Thoracic aorta endothelial cell (primary cell): ENCODE data around the genes TBXAS1, DENND11 and SSBP1.

- CAGE, long polyA plus RNA = no peak
Measured at GRCh38 chr7:139776734-139777412, 925 bp downstream of the HIPK2 start.

DNA sequence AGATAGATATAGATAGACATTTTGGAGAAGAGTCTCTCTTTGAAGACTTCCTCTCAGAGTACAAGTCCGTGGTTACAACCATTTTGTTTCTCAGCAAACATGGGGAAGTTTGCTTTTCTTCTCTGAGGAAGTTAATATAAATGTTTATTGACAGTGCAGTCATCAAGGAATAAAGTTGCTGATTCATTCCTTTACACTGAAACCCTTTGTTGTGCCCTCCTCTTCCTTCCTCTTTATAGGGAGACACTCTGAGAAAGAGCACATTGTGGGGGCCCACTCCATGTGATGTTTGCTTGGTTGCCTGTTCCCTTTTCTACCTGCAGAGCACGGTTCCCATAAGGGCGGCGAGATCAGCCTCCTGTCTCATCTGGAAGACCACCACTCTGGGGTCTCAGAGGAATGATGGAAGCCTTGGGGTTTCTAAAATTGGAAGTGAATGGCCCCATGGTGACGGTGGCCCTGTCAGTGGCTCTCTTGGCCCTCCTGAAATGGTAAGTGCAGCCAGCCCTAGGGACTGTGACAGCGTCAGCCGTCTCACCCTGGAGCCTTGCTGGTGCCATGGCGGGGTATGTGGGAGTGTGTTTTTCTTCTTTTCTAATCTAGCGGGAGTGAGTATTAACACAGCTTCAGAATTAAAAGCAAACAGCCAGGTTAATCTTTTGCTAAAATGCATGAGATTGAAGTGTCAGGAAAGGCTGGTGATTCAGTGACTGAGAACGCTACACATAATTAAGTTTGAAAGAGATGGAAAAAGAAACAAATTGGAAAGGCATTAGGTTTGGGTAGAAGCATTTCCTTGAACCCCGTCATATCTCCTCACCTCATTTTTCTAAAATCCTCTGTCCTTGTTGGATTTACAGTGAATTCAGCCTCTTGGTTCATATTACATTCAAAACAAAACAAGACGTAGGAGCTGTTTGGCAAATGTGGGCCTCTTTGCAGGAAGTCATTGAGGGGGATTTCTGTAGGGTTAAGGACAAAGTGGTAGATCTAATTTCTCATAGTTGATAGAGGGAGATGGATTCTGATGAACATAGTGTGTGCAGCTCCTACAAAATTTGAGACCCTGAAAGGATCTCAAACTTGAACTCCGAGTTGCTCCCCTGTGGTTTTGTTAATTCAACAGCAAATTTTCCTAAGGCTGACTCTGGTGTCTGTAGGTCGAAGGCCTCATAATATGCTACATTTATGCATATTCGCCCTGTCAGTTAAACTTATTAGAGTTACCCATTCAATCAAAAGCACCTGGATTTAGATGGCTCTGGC is at the start of gene TBXAS1:
TSS of gene TBXAS1 (plus strand) at position 276 of the 1,266 bp plus-strand sequence.
- CAGE, long polyA plus RNA = no peak

GRCh38 chr7:139901264-139901864 is 72.3 kb downstream of the TBXAS1 start:
- CAGE, long polyA plus RNA = no peak

GRCh38 chr7:140061786-140062448 is 834 bp downstream of the PARP12 start:
- CAGE, long polyA plus RNA = no peak

DNA sequence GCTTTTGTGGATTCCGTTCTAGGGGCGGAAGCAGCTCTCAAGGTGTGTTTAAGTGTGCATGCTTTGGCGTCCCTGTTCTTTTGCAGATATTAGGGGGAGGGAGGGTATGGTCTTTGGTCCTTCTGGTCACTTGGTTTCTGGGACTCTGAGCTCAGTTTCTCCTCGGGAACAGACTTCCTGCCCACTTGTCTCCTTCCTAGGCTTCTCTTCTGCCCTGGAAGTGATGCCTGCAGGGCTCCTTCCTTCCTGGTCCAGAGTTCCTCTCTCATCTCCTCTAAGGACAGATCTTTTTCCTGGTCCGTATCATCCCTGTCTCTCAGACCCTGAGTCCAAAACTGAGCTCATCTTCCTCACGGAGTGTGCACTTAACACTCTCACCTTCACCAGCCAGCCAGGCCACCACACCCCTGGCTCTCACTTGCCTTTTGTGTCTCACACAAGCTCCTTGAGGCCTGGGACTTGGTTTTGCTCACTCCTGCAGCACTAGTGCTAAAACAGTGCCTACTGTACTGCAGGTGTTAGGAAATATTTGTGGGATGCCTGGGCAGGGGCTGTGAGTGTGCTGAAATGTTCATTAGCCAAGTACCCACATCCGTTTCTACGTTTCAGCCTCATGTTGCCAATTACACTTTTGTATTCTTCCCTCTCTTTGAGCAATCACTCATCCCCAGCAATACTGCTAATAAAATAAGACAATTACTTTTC is 21.3 kb upstream of the PARP12 start:
- CAGE, long polyA plus RNA = no peak

- CAGE, long polyA plus RNA = no peak
Measured at GRCh38 chr7:140090672-140091363, 28.1 kb upstream of the PARP12 start.

GRCh38 chr7:140229006-140229457 is 52.2 kb upstream of the KDM7A start:
- CAGE, long polyA plus RNA = no peak

- CAGE, long polyA plus RNA = no peak
Measured at GRCh38 chr7:140230810-140231780, 54.3 kb upstream of the KDM7A start.

- CAGE, long polyA plus RNA = no peak
Measured at GRCh38 chr7:140451417-140452287, 27.7 kb downstream of the MKRN1 start.

- CAGE, long polyA plus RNA = no peak
Measured at GRCh38 chr7:140722630-140723045, 26.1 kb downstream of the NDUFB2 start.

DNA sequence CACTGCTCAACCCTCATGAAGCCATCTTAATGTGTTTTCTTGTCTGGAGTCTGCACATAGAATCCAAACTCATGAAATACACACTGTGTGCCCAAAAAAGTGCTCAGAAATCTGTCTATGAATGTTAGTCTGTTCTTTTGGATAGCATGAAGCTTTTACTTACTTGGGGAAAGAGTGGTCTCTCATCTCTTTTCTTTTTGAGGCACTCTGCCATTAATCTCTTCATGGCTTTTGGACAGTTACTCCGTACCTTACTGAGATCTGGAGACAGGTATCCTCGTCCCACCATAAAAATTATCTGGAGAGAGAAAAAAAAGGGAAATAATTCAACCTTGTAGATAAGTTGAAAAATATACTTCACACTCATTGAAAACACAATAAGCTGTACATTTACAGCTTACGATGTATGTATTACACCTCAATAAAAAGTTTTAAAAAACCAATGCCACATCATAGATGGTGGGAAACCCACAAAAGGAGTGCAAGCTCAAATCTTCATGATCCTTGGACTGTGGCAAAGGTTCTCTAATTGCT is 43.2 kb downstream of the NDUFB2 start:
- CAGE, long polyA plus RNA = no peak

GRCh38 chr7:141072308-141072954 is 1.4 kb upstream of the TMEM178B start:
- CAGE, long polyA plus RNA = no peak

- CAGE, long polyA plus RNA = no peak
Measured at GRCh38 chr7:141585729-141586204, 34.6 kb downstream of the AGK start.

DNA sequence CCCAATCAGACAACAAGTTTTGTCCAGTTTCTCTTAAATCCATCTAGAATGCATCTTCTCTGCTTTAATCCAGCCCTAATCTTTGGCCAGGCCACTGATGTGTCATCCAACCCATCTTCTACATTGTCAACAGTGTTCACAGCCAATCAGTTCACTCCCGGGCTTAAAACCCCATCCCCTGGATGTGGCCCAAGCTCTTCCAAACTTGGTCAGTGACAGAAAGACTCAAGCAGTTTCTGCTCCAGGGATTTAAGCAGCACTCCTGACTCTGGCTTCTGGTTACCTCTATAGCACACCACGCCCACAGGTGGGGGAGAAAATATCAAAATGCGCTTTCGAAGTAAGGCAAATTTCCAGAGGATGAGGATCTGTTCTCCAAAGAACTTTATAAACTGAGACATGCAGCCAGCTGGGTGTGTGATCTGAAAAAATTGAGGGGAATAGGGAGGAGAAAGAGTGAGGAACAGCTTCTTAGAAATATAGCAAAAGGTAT is 35.9 kb downstream of the DENND11 start:
- CAGE, long polyA plus RNA = no peak

GRCh38 chr7:141702015-141702769 is at the start of gene DENND11:
Gene DENND11 (minus strand): TSS chr7:141702166.
- CAGE, long polyA plus RNA = no peak

DNA sequence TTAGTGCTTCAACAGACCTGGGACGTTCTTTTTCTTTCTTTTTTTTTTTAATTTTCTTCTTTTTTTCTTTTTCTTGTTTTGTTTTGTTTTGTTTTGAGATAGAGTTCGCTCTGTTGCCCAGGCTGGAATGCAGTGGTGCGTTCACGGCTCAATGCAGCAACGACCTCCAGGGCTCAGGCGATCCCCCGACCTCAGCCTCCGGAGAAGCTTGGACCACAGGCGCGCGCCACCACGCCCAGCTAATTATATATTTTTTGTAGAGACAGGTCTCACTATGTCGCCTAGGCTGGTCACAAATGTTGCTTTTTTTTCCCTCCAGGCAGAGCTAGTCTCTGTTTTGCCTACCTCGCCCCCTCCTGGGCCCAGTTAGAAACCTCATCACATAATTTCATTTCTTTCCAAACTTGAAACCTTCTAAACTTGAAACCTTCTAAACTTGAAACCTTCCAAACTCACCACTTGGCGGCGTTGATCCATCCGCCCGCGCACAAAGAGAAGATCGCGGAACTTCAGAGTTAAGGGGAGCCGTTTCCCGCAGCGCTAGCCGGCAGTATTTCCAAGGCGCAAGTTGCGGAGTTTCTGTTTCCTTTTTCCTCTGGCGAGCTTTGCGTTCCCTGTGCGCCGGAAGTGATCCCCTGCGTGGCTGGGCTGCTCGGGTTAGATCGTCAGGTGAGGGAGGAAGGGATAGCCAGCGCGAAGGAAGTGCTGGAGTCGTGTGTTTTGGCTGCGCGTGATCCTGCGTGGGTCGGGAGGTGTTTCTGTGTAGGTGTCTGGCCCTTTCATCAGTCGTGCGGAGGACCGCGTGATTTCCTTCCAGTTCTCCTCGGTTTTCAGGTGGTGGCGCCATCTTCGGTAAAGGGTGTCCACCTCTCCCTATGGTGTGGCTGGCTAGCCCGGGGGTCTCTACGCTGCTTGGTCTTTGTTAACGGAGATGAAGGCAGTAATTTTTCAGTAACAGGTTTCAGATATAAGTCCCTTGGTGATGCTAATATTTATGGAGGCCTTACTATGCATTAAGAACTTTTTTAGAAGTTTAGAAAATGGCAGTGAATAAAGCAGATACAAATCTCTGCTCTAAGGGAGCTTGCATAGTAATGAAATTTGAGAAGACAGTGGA is at the start of gene SSBP1:
TSS of gene SSBP1 (plus strand) at position 617 of the 1,117 bp plus-strand sequence.
- CAGE, long polyA plus RNA = no peak

DNA sequence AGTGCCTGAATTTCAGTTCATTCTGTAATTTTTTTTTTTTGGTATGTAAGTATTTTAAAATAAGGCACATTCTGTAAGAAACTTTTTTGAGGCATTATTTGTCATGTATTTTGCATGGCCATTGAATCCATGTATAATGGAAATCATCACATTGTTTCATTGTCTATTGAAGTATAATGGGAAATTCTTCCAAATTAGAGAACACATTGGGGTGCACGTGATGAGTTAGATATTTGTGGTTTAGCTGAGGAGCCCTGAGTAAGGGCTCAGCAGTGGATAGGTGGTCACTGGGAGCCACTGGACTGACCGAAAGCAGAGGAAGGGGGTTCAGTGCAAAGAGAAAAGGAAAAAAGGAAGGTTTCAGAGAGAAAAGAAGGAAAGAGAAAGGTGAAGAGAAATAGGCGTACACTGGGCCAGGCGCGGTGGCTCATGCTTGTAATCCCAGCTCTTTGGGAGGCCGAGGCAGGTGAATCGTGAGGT is 3.1 kb downstream of the TAS2R4 start:
- CAGE, long polyA plus RNA = no peak

DNA sequence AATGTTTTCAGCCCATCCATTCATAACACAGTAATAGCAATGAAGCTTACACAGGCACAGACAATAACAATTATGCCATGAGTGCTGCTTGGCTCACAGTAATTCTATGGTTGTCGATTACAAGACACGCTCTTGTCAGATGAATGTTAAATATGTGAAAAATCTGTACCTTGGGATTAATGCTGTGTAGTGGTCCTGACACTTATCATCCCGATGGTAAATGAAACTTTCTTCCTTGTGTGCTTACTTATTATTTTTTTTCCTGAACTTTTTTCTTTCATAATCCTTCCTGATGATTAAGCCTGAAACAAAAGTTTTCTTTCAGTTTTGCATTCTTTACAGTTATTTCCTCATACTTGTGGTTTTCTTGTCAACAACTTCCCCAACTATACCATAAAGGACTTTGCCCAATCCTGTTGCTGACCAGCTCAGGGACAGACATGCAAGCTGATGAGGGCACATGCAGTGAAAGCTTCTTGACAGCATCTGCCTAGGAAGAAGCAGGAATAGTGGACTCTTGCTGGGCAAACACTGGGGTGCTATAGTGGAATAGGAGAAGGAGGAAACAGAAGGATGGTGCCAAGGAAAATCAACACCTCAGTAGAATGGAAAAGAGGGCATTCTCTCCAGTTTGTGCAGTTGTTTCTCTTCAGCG is 6.8 kb upstream of the MGAM2 start:
- CAGE, long polyA plus RNA = no peak

- CAGE, long polyA plus RNA = no peak
Measured at GRCh38 chr7:142520247-142521032, 228.8 kb upstream of the PRSS1 start.

DNA sequence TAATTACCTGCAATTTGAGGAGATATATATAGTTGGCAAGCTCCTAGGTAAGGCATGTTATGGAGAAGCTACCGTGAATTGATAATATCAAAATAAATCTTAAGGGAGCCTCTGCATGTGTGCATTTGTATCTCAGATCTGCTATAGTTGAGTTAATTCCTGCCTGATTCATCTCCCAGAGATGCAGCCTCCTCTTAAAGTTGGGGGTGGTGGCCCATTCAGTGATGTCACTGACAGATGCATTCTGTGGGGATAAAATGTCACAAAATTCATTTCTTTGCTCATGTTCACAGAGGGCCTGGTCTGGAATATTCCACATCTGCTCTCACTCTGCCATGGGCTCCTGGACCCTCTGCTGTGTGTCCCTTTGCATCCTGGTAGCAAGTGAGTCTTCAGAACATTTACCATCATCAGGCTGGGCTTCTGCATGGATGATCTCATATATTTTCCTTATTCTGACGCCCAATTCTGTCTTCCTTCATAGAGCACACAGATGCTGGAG is 185.8 kb upstream of the PRSS1 start:
- CAGE, long polyA plus RNA = no peak